ENCODE measurements around a stretch of chr3.

GRCh38 chr3:64992575-64993290 lies 304.9 kb upstream of the ADAMTS9 start:
- PRO-cap = no peak

DNA sequence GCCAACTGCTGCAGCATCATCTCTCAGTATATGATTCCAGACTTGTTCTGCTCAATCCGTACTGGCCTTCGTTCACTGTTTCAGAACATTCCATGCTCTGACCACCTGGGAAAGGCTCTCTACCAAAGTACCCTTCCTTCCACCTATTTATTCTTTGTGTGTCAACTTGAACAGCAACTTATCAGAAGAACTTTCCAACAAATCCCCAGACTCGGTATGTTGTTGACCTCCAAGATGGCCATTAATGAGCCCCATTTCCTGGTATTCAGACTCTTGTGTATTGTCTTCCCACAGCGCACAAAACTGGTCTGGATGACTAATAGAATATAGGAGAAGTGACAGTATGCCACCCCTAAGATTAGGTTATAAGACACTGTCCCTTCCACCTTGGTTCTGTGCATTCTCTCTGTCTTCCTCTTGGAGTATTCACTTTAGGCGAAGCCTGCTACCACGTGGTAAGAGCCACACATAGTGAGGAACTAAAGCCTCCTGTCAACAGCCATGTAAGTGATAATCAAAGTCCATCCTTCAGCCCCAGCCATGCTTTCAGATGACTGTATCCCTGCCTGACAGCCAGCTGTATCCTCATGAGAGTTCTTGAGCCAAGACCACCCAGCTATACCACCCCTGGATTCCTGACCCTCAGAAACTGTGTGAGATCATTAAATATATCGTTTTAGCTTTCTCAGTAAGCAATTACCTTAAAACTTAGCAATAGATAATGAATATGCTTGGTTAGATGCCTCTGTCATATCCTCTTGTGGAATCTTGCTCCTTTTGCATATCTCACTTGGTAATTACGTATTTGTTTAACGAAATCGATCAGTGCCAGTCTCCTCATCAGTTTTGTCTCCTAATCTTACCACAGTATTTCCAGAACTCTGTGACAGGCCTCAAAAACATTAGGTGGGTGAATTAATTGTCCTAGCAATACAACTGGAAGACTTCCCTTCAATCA lies 481.6 kb downstream of the MAGI1 start:
- PRO-cap = no peak

GRCh38 chr3:65625364-65625867 lies 413.3 kb downstream of the MAGI1 start:
- PRO-cap = no peak

- PRO-cap = no peak
Observed at GRCh38 chr3:65803849-65804485, 234.8 kb downstream of the MAGI1 start.

- PRO-cap = no peak
Observed at GRCh38 chr3:65862347-65863107, 176.2 kb downstream of the MAGI1 start.

GRCh38 chr3:65946093-65946928 lies 92.4 kb downstream of the MAGI1 start:
- PRO-cap = no peak

- PRO-cap = no peak
Observed at GRCh38 chr3:65964161-65965322, 74.2 kb downstream of the MAGI1 start.

- PRO-cap = no peak
Observed at GRCh38 chr3:65977528-65978457, 60.9 kb downstream of the MAGI1 start.

GRCh38 chr3:65996446-65996975 lies 42.2 kb downstream of the MAGI1 start:
- PRO-cap = no peak

- PRO-cap = no peak
Observed at GRCh38 chr3:66055360-66055794, 16.7 kb upstream of the MAGI1 start.

DNA sequence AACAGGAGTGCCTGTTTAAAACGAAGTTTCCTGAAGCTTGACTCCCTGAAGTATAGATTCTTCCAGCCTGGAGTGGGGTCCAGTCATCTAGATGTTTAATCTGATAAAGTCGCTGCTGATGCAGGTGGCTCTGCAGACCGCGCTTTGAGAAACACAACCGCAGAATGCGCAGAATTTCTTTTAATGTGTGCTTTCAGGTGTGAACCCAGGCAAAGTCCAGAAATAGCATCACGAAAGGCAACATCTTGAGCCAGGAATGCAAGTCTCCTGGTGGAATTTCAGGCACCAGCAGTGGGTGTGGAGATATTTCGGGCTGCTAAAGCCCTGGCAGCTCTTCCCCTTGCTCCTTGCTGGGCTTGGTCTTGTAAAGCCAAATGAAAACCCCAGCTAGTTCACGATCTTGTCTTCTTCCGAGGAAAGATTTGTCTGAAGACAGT lies 67.4 kb upstream of the SLC25A26 start:
- PRO-cap = no peak

GRCh38 chr3:66181742-66182324 lies 39.0 kb upstream of the SLC25A26 start:
- PRO-cap = no peak

GRCh38 chr3:66297974-66298450 lies 77.2 kb downstream of the SLC25A26 start:
- PRO-cap = no peak

DNA sequence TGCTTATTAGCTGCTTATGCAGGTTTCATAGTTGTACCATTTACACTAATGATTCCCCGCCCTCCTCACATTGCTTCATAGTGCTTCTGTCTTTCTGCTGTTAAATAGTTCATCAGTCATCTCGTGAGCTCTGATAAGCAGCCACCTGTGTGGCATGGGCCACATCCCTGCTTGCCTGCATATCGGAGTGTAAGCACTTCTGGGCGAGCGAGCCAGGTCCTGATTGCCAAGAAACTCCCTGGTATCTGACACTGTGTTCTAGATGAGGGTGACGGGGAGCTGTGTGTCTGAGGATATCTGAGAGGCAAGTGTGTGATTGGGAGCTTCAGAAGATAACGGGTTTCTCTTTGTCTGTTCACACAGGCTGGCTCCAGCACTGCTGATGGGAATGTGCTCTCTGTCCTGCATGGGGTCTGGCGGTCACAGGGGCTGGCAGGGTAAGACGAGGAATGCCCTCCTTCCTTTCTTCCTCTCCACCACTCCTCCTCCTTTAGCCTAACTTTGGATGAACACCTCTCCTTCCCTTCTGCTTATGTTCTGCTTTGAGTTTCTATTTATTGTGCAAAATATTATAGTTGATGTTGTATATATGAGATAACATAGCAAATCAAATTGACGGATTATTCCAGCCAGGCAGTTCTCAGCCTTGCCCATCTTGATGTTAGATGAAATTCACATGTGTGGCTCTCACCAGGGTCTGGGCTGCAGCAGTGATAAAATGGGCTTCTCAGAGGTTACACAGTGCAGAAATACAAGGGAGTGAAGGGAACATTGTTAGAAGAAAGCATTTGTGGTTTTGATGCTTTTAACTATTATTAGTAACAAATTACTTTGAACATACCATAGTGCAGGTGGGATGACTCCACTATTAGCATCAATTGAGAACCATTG lies 130.4 kb downstream of the LRIG1 start:
- PRO-cap = no peak

- PRO-cap = no peak
Observed at GRCh38 chr3:66379132-66379551, 121.7 kb downstream of the LRIG1 start.

DNA sequence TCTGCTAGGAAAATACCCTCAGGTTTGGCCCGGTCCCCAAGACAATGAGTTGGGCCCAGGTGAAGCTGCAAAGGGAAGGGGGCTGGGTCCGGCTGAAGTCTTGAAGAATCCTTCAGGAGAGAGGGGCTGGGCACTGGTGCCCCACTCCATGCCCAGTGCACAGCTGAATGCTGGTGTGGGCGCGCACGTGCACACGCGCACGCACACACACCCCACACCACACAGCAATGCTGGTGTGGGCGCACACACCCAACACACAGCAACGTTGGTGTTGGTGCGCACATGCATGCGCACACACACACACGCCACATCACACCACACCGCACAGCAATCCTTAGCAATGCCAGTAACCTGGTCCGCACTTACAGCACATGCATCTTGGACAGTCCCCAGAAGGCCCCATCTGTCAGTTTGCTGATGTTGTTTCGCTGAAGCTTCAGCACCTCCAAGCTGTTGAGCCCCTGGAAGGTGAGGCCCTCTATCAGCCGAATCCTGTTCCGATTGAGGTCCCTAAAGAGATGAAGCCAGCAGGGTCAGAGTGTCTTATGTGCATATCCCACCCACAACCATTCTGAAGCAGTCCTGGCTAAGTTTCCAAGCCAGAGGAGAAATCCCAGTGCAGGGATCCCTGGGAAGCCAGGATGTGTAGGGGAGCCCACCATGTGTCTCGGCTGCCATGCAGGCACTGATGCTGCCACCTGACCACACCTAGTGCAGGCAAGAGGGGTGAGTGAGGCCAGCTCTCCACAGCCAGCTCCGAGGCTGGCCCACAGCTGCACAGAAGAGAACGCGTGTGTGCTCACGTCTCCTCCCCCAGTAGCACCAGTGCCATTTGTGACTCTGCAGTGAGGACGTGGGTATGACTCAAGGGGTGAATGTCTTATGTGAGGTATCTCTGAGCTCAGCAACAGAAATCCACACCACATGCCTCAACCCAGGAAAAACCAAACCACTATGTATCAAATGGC lies 88.0 kb downstream of the LRIG1 start:
- PRO-cap = no peak

DNA sequence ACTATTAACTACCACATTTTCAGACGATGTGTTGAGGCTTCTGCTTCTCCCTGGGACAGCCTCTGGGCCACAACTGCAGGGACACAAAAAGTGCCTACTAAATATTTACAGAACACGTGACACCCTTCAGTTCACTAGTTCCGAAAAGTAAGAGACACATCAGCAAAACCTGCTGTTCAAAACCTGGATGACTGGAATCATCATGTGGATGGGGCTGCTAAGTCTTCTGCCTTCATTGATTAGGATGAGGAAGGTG lies 52.1 kb downstream of the LRIG1 start:
- PRO-cap = no peak

- PRO-cap = no peak
Observed at GRCh38 chr3:66485524-66486066, 15.2 kb downstream of the LRIG1 start.

DNA sequence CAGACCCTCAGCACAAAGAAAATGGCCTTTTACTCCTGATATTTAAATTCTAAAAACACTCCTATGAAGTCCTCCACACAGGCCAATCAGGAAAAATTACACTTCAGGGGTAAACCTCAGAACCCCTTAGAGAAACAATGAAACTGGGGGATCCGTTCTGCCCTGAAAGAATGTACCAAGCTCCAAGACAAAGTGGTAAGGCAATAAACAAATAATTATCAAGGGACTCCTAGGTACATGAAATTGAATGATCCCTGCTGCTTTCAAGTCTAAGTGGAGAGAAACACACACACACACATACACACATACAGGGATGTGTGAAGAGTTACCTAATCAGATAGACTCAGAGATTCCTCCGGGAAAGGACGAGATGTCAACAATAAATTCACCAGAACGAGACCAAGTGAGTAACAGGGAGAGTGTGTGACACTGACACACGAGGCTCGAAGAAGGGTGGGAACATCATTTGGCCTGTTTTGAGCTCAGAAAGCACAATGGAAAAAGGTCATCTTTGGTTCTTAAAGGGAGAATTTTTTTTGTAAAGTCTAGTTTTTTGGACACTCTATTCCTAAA lies 13.4 kb downstream of the LRIG1 start:
- PRO-cap = no peak

- PRO-cap = unidirectional peak, minus-strand start at chr3:66500425
Observed at GRCh38 chr3:66499768-66500571, 852 bp downstream of the LRIG1 start.

Measured in ReNcell CX (cell line).